Cardiac fibroblast (primary cell): Measurements from ENCODE around the genes ARL15, GPX8 and CDC20B.

DNA sequence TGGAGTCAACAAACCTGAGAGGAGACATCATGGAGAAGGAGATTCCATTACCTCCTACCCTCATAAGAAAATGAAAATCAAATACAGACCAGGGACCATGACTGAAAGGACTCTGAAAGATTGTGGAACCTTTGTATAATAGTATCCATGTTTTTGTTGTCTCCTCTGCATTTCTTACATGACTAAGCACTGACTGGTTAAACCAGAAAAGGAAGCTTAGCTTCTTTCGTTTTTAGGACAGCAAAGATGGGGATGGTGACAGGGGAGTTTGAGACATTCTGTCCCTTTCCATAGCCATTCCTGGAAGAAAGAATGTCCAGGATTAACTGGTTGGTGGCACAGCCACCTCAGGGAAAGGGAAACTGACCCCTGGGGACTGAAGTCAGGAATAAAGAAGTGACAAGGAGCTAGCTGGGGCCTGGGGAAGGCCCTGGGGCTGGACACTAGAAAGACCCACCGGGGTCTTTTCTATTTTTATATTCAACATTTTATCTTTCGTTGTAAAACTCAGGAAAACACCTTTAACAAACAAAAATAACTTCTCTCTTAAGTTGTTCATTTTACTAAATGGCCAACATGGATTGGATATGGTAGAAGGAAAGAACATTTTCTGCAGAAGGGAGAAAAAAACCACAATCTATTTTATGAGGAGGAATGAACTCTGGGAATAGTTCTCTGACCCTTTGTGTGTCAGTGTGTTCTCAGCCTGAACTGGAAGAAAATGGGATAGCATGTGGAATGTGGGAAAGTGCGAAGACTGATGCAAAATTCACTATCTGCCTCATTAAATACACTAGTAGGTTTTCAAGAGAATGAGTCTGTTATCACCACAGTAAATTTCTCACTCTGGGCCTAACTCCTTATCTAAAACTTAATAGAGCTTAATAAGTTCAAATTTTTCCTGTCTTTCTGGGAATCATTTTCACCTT, 22.4 kb downstream of the ITGA1 start:
- RRBS = no CpG with 5 or more reads among the region's 4 CpGs

DNA sequence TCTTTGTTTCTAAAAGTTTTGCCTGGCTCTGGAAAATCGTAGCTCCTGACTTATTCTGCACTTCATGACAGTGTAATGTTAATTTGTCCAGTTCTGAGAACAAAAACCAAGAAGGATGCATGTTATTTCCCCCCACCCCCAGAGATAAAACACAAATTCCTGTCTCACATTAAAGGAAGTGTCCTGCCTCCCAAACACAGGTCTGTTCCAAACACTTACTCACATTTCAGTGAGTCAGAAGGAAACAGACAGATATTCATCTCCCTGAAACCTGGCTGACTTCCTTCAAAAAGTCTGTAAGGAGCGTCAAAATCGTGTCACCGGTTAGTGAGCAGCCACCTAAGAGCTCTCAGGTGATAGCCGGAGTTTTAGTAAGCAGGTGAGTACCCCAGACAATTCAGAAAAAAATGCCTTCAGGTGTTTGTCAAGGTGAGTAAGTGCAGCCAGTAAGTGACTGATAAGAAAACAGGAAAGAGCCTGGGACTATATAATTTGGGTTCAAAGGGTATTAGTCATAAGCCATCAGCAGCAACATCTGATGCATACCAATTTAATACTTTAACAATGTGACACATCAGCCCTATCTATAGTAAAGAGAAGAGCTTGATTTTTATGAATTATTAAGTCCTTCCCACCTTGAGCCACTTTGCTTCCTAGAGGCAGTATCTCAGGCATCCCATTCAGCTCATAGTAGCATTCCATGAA, 1.4 kb upstream of the ITGA2 start:
- RRBS = 40% methylated on average over 1 of the region's 5 CpGs

DNA sequence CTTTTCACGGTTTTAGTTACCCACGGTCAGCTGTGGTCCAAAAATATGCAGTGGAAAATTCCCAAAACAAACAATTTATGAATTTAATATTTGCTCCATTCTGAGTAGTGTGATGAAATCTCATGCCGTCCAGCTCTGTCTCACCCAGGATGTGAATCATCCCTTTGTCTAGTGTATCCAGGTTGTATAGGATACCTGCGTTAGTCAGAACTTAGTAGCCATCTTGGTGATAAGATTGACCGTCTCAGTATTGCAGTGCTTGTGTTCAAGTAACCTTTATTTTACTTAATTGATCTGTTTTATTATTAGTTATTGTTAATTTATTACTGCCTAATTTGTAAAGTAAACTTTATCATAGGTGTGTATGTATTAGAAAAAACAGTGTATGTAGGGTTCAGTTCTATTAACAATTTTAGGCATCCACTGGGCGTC, 41.2 kb downstream of the NDUFS4 start:
- RRBS = no CpG with 5 or more reads among the region's 6 CpGs

DNA sequence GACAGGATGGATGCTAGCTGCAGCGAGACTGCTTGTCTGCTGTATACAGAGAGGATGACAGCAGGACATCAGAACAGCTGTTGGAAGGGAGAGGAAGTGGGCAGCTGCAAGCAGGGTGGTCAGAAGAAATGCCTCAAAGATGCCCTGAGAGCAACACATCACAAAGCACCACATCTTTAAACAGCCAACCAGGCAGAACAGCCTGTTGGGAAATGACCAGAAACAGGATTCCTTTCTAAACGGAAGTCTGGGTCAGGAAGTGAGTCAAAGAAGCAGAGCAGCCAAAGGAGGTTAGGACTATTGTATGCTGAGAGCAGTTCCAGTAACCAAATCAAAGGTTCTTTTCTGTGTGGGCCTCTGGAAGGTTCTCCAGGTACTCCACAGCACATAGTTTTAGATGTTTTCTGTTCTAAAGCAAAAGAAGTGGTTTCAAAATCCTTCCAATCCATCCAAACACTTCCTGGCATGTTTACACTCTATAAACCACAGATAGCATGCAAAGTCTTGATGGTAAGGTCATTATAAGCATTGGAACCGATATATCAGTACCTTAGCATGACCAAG, 219.3 kb downstream of the NDUFS4 start:
- RRBS = no CpG with 5 or more reads among the region's 3 CpGs

DNA sequence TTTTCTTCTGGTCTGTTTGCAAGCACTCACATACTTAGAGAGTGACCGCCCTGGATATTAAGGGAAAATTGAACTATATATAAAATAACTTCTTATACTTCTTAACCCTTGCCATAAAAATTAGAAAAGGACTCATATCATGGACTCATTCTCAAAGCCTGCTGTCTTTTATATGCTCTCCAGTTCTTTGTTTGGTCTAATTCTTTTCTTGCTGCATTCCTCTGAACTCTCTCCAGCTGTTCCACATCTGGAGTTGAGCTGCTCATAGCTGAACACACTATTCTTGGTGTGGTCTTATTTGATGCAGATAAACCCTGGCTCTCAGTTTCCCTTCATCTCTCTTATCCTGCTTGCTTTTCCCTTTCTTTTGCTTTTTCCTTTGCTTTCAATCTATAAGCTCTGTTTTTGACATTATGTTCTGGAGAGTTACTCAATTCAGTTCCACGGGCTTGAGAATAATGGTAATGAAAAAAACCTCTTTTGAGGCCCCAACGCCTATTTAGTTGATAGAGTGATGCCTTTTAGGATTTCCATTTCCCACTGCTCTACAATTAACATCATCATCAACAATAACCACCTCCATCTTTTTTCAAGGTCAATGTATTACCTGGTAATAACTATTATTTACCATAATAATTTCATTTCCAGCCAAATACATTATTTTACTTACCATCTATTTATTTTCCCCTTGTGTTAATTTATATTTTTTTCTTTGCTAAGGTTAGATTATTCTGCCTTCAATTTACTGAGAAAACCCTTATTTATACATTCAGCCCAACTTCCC, 326.2 kb downstream of the ARL15 start:
- RRBS = no CpG with 5 or more reads among the region's 3 CpGs

GRCh38 chr5:54242171-54242672, 68.2 kb downstream of the ARL15 start:
- RRBS = no CpG with 5 or more reads among the region's 5 CpGs

- RRBS = no CpG with 5 or more reads among the region's 5 CpGs
These were observed 55.6 kb downstream of the ARL15 start for GRCh38 chr5:54254732-54255214.

GRCh38 chr5:54309539-54310631, at the start of gene ARL15:
Gene ARL15 (minus strand): TSS chr5:54310573.
- RRBS = 1% methylated on average over 14 of the region's 61 CpGs

- RRBS = 90% methylated on average over 9 of the region's 51 CpGs
These were observed 1.4 kb downstream of the SNX18 start for GRCh38 chr5:54518794-54519519.

GRCh38 chr5:54776727-54777083, 208.7 kb downstream of the ESM1 start:
- RRBS = no CpG with 5 or more reads among the region's 3 CpGs

GRCh38 chr5:54786246-54786733, 199.1 kb downstream of the ESM1 start:
- RRBS = no CpG with 5 or more reads among the region's 5 CpGs

DNA sequence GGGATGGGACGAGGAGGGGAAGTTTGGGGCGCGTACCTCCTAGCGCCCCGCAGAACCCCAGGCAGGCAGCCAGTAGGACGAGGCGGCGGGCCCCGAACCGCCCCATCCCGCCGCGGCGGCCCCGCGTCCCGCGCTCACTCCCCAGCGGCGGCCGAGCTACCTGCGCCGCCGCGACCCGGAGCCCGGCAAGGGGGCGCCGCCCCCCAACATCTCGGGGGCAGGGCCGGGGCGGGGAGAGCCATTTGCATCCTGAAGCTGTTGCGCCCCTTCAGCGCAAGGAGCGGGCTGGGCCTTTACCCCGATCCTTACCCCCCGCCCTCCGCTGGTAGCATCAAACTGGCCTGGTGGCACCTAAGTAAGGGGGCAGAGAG, 101.4 kb downstream of the ESM1 start:
- RRBS = 3% methylated on average over 5 of the region's 38 CpGs

GRCh38 chr5:55037402-55037914, 13.4 kb downstream of the GZMK start:
- RRBS = no CpG with 5 or more reads among the region's 4 CpGs

DNA sequence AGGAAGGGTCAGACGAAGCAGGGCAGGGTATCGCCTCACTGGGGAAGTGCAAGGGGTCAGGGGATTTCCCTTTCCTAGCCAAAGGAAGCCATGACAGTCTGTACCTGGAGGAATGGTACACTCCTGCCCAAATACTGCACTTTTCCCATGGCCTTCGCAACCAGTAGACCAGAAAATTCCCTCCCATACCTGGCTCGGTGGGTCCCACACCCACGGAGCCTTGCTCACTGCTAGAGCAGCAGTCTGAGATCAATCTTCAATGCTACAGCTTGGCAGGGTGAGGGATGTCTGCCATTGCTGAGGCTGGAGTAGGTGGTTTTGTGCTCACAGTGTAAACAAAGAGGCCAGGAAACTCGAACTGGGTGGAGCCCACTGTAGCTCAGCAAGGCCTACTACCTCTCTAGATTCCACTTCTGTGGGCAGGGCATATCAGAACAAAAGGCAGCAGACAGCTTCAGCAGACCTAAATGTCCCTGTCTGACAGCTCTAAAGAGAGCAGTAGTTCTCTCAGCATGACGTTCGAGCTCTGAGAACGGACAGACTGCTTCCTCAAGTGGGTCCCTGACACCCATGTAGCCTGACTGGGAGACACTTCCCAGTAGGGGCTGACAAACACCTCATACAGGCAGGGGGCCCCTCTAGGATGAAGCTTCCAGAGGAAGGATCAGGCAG, 5.6 kb upstream of the GZMA start:
- RRBS = no CpG with 5 or more reads among the region's 9 CpGs

GRCh38 chr5:55159791-55160445, at the start of gene GPX8:
Gene GPX8 (plus strand): TSS chr5:55160171.
- RRBS = 0% methylated on average over 2 of the region's 10 CpGs

- RRBS = 2% methylated on average over 17 of the region's 69 CpGs
These were observed at the start of gene CDC20B for GRCh38 chr5:55172935-55173684. Gene CDC20B (minus strand): TSS chr5:55173177.

- RRBS = no CpG with 5 or more reads among the region's 7 CpGs
These were observed 109.0 kb downstream of the PLPP1 start for GRCh38 chr5:55425597-55426304.

- RRBS = no CpG with 5 or more reads among the region's 1 CpG
These were observed 103.8 kb downstream of the PLPP1 start for GRCh38 chr5:55430858-55431398.

DNA sequence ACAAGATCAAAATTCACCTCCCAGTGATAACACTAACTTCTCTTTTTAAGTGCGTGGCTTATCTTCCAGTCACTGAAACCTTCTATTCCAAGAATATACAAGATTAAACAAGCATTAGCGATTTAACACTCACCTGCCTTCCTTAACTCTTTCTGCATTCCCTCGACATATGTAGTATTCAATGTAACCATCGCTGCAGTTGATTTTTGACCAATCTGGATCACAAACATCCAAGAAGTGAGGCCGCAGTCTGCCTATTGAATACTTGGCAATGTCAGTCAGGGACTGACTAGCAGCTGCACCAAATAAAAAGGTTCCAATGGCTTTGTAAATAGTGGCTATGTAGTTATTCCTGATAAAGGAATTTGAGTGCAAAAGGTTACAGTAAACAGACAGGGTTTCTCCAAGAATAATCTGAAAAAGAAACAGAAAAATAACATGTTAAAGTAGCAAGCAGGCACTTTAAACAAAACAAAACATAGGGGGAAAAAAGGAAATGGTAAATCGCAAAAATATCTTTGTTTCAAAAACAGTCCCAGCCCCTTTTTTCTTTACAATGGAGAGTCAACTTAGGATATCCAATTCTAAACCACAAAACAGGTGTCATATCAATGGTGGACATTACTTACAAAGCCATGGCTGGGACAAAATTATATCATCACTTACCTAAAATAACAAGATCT, 66.9 kb downstream of the PLPP1 start:
- RRBS = no CpG with 5 or more reads among the region's 6 CpGs

DNA sequence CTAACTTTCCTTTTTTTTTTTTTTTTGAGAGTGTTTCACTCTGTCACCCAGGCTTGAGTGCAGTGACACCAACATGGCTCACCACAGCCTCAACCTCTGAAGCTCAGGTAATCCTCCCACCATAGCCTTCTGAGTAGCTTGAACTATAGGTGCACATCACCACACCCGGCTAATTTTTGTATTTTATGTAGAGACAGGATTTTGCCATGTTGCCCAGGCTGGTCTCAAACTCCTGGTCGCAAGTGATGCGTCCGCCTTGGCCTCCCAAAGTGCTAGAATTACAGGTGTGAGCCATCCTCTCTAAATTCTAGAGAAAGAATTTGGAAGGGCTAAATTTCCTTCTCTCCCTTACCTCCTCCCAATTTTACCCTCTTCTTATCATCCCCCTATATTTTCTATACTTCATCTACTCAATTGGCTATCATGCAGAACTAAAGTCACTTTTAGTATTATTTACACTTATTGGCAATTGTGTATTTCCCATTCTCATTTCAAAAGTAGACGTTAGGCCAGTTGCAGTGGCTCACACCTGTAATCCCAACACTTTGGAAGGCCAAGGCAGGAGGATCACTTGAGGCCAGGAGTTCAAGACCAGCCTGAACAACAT, 29.9 kb downstream of the PLPP1 start:
- RRBS = no CpG with 5 or more reads among the region's 5 CpGs